Lower leg skin (tissue), 2 donors: Measurements from ENCODE around the genes KRT15, EIF1, P3H4 and STAT5B.

- PRO-cap: bidirectional peak, plus-strand start at chr17:41519138, minus-strand start at chr17:41518890
- RAMPAGE, long total RNA, 2 experiments: start-site peak on the minus strand in 2 of 2 experiments, at chr17:41518336-41518963 at its widest, 716 to 6,410 reads per replicate
These were observed at the start of gene KRT15 for GRCh38 chr17:41517975-41519013. Gene KRT15 (minus strand): TSS chr17:41518890.

DNA sequence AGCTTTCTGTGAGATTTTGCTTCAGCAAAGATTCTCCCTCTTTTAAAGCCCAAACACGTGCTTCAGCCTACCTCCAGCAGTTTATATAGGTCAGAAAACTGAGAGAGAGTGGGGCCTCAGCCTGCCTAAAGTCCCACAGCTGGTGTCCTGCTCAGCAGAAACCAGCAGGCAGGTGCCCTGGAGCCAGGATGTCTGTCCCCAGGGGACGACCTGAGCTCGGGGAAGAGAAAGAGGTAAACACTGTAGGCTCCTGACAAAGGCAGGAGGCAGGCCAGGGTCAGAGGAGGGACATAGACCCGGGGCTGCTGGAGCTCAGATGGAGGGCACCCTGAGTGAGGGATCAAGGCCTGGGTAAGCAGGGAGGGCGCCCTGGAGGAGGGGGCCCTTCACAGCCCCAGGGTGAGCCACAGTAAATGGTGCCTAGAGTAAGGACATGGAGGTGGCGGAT is 12.2 kb upstream of the KRT19 start:
- PRO-cap: no peak
- RAMPAGE, long total RNA, 2 experiments: no peak in any of the 2 experiments

- PRO-cap: no peak
- RAMPAGE, long total RNA, 2 experiments: start-site peak on the minus strand in 1 of 2 experiments, at chr17:41583262-41583917 at its widest, 1,569 to 1,761 reads per replicate
These were observed 3.4 kb downstream of the KRT14 start for GRCh38 chr17:41583062-41584004.

DNA sequence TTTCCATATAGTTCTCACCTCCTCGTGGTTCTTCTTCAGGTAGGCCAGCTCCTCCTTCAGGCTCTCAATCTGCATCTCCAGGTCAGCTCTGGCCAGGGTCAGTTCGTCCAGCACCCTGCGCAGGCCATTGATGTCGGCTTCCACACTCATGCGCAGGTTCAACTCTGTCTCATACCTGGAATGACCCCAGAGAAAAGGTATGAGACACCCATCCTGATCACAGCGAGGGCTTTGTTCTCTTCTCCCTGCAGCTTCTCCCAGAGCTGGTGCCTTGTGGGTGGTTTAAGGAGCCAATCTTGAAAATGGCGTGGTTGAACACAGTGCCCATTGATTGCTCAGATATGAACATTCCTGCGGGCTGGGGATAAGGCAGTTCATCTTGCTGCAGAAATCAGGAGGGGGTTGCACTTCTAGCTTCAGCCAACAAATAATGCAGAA is 2.4 kb downstream of the KRT14 start:
- PRO-cap: no peak
- RAMPAGE, long total RNA, 2 experiments: start-site peak on the minus strand in 1 of 2 experiments, centred at position 122 of the sequence, 1,620 reads per replicate

DNA sequence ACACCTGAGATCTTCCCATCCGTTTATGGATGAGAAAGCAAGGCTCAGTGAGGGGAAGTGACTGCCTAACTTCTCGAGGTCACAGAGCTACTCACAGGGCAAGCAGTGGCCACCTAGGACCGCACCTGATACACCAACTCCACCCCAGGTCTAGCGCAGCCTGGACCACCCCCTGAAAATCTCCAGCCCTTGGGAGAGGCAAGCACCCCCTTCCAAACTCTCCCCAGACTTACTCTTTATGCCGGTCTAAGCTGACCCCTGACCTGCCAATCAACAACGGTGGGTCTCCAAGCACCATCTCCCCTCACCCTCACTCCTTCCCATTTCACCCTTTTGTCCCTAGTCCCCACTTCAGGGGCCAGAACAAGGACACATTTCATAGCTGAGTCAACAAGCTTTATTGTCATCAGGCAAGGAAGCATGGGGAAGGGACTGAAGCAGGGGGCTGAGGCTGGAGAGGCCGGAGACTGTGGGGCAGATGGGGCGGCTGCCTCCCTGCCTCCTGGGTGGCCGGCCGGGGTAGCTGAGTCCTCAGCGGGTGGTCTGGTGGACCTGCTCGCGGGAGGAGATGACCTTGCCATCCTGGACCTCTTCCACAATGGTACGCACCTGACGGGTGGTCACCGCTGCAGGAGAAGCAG is 5.2 kb downstream of the KRT17 start:
- PRO-cap: no peak
- RAMPAGE, long total RNA, 2 experiments: no peak in any of the 2 experiments

GRCh38 chr17:41666229-41667556 is 22.0 kb upstream of the EIF1 start:
- PRO-cap: no peak
- RAMPAGE, long total RNA, 2 experiments: no peak in any of the 2 experiments

DNA sequence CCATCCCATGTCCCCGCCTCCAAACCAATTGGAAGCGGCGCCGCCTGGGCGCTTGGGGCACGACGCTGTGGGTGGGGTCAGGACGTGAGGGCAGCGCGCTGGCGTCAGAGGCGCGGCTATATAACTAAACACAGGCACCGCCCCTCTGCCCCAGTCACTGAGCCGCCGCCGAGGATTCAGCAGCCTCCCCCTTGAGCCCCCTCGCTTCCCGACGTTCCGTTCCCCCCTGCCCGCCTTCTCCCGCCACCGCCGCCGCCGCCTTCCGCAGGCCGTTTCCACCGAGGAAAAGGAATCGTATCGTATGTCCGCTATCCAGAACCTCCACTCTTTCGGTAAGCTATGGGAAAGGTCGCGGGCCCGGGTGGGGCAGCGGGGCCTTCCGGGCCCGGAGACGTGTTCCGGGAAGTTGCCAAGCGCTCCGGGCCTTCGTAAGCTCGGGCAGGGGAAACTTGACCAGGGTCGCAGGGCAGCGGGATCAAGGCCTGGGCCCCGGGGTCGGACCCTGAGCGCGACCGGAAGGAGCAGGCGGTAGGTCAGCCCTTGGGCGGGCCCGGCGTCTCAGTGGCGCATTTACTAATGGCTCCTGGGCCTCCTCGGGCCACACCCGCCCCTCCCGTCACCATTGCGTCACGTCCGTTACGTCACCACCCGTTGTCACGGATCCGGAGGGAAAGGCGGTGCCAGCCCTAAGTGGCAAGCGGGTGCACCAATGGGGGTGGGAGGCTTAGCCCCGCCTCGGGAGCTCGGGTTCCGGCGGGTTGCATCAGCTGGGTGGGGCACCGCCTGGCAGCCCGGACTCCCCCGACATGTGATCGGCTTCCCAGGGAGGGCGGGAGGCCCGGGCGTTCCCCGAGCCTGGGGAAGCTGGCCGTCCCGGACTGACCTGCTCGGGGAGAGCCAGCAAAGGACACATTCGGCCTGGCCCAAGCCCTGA is at the start of gene EIF1:
Gene EIF1, plus strand, starts transcription at position 148 of the 934 bp plus-strand sequence.
- PRO-cap: bidirectional peak, plus-strand start at position 153 of the sequence, minus-strand start outside the sequence; bidirectional peak, plus-strand start at position 826 of the sequence, minus-strand start at position 563 of the sequence
- RAMPAGE, long total RNA, 2 experiments: start-site peak on the plus strand in 2 of 2 experiments, centred at positions 150 to 285 of the sequence, 148 to 1,673 reads per replicate

GRCh38 chr17:41753332-41754238 is 19.1 kb upstream of the HAP1 start:
- PRO-cap: no peak
- RAMPAGE, long total RNA, 2 experiments: no peak in any of the 2 experiments

DNA sequence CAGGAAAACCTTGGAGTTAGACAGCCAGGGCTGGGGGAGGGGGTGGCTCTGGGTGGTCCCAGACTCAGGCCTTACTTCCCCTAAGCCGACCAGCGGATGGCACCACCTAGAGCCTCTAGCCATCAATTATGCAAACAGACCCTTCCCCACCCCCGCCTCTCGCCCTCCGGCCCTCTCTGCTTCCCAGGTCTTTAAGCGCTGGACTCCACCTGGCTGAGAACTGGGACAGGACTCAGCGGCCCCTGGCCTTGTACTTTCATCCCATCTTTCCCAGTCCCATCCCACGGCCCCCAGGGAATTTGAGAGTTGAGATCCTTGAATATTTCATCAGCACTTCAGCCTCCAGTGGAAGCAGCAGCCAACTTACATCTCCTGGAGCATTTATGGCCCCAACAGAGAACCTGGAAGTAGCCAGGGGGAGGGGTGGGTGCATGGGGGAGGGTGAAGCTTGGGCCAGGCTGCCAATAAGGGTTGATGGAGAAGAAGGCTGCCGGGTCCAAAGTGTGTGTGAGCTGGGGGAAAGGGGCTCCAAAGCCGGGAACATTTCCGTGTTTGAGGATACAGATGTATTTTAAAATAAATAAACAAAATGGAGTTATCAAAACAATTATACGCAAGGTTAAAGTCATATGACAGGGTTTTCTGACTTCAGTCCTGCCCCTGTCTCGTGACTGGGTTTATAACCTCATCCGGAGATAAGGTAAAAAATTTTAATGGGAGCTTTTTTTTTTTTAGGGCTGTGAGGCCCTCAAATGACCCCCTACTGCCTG is 7.5 kb upstream of the JUP start:
- PRO-cap: no peak
- RAMPAGE, long total RNA, 2 experiments: no peak in any of the 2 experiments

DNA sequence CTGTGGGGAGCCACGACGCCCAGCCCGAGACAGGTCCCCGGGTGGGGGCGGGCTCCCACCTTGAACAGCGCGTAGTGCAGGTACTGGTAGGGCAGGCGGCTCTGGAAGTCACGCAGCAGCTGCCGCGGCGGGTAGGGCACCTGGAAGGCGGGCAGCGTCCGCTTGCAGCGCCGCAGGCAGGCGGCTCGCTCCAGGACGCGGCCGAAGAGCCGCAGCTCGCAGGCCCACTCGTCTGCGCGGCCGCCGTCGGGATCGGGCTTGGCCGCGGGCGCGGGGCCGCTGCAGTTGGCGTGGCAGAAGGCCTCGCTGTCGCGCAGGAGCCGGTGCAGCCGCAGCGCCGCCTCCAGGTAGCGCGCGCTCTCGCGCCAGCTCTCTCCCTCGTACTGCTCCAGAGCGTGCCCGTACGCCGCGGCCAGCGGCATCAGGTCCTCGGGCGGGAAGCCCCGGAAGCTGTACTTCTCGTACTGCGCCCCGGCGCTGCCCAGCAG is 310 bp downstream of the P3H4 start:
- PRO-cap: no peak
- RAMPAGE, long total RNA, 2 experiments: no peak in any of the 2 experiments

DNA sequence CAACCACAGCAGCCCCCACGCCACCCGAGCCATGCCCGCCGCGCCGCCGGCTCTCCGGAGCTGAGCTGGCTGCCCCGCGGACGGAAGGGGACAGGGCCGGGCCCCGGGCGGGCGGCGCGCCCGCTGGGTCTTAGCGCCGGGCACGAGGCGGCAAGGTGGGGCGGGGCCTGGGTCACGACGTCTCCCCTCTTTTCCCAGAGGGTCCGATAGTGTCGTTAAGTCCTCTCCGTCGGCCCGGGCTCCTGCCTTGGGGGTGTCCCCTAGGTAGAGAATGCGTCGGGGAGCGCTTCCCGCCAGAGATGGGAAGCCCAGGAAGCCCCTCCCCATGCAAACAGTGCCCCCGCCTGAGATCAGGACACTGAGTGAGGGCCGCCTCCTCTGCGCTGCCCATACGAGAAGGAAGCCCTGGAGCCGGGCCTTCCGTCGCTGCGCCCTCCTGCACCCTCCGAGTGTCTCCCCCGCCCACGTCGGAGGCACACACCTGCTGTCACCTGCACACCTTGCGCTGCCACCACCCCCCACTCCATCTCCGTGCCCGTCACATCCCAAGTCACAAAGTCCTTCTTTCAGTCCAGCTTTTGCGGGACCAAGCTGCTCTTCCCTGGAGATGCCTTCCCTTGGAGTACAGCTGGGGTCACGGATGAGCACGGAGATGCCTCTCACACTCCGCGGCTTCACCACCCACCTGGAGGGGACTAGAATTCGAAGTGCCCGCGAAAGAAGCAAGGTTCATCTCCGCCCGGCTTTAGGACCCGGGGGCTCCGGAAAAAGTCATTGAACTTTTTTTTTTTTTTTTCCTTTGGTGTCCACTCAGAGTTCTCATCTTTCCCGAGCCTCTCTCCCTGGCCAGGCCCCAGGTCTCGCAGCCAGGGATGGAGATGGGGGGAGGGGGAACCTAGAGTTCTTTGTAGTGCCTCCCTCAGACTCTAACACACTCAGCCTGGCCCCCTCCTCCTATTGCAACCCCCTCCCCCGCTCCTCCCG is at the start of gene P3H4:
Gene P3H4, minus strand, starts transcription at position 67 of the 984 bp plus-strand sequence.
- PRO-cap: no peak
- RAMPAGE, long total RNA, 2 experiments: no peak in any of the 2 experiments

DNA sequence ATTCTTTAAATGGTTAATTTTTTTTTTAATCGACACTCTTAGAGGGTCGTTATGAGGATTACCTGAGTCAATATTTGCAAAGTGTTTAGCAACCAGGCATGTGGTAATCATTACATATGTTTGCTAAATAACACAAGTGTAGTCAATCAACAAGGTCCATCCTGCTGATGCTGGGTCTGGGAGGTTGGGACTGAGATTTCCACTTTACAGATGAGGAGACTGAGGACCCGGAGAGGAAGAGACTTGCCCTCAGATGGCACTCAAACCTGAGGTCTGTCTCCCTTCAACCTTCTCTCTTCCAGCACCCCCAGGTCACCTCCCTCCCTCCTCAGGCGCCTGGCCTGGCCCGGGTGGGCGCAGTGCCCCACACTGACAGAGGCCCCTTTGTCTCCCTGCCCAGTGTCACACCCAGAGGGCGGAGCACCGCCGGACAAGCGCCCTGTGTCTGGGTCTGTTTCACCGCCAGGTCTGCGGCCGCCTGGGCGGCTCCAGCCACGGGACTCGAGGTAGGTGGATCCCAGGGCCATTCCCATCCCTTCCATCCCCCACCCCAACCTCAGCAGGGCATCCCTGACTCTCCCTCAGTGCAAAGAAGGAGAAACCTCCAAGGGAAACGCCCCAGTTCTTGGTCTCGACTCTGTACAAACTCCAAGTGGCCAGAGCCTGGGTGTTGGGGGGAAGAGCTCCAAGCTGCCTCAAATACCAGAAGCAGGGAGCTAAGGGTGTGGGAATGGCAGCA is 10.1 kb downstream of the ZNF385C start:
- PRO-cap: unidirectional peak, plus-strand start at position 465 of the sequence
- RAMPAGE, long total RNA, 2 experiments: no peak in any of the 2 experiments

- PRO-cap: no peak
- RAMPAGE, long total RNA, 2 experiments: no peak in any of the 2 experiments
These were observed 4.8 kb downstream of the DHX58 start for GRCh38 chr17:42107582-42108316.

GRCh38 chr17:42132074-42132913 is 9.7 kb downstream of the HSPB9 start:
- PRO-cap: unidirectional peak, minus-strand start at chr17:42132208
- RAMPAGE, long total RNA, 2 experiments: no peak in any of the 2 experiments

GRCh38 chr17:42141283-42142108 is 13.3 kb downstream of the RAB5C start:
- PRO-cap: no peak
- RAMPAGE, long total RNA, 2 experiments: no peak in any of the 2 experiments

- PRO-cap: no peak
- RAMPAGE, long total RNA, 2 experiments: no peak in any of the 2 experiments
These were observed 823 bp downstream of the RAB5C start for GRCh38 chr17:42153515-42154817.

- PRO-cap: no peak
- RAMPAGE, long total RNA, 2 experiments: no peak in any of the 2 experiments
These were observed 27.6 kb upstream of the GHDC start for GRCh38 chr17:42221919-42222338.

GRCh38 chr17:42276219-42276769 is at the start of gene STAT5B:
Gene STAT5B (minus strand): TSS chr17:42276391.
- PRO-cap: bidirectional peak, plus-strand start at chr17:42276478, minus-strand start at chr17:42276372
- RAMPAGE, long total RNA, 2 experiments: no peak in any of the 2 experiments

- PRO-cap: no peak
- RAMPAGE, long total RNA, 2 experiments: no peak in any of the 2 experiments
These were observed 21.0 kb downstream of the STAT5A start for GRCh38 chr17:42309202-42309864.

DNA sequence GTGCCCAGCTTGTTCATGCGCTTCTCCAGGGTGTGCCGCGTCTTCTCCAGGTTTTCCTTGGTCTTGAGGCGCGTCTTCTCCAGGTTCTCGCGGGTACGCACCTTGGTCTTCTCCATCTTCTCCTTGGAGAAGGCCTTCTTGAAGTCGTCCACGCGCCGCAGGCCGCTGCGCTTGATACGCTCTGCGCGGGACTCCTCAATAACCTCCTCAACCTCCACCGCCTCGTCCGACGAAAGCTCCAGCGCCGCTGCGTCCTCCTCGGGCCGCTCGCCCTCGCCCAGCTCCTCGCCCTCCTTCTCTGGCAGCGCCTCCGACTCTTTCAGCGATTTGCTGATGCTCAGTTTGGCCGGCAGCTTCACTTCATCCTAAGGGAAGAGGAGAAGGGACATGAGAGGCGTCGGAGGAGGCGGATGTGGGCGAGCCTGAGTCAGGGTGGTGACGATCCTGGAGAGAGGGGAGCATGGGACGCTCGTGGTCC is 16.8 kb upstream of the STAT3 start:
- PRO-cap: no peak
- RAMPAGE, long total RNA, 2 experiments: no peak in any of the 2 experiments